Vermiform appendix (tissue), 1 donor: ENCODE measurements around a stretch of chr17.

DNA sequence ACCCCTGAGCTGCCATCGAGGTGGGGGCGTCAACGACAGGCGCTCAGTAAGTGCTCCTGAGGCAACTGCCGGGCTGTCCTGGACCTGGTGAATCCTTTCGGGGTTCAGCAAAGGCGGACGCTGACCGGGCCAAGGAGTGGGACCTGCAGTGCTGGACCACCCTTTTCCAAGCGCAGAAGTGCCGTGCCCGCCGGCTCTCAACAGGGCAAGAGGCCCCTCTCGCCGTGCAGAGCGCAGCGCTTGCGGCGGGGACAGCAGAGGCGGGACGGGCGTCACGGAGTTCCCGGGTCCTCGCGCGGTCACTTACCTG is 390 bp upstream of the ENDOV start:
- PRO-cap: no peak

DNA sequence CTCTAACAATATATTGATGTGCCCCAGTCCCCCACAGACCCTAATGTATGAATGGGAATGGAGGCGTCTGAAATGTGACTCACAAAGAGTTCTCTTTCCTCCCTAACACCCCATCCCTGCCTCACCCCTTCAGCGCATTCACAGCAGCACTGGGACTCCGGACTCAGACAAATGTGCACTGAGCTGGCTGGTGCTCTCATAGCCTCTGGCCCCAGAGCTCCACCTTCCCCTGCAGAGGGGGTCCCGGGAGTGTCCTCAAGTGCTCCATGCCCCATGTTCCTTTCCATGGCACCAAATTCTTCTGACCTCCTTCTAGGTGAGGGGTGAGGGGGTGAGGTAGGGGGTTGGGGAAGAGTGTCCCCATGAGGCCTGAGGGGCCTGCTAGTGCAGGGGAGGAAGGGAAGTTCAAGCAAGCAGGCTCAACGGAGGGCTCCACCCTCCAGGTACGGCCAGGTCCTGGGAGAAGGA is 20.6 kb downstream of the NPTX1 start:
- PRO-cap: no peak

DNA sequence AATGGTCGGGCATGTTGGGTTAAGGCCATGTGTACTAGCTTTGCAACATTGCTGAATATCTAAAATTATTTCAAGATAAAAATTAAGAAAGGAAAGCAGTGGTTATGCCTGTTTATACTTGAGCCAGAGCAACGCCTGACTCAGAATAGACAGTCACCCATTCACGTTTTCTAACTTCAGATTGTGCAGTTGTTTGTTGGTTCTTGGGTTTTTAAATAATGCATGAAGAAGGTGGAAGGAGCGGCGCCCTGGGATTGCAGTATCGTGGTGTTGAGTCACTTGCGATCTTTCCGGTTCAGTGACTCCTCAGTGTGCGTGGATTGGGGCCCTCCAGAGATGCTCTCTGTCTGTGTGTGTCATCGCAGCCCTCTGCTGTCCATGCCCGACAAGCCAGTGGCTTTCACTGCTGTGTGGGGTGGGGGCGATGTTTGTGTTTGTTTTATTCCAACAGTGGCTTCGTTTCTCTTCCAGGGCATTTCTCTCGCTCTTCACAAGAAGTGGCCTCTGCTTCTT is 133.9 kb downstream of the RPTOR start:
- PRO-cap: no peak

DNA sequence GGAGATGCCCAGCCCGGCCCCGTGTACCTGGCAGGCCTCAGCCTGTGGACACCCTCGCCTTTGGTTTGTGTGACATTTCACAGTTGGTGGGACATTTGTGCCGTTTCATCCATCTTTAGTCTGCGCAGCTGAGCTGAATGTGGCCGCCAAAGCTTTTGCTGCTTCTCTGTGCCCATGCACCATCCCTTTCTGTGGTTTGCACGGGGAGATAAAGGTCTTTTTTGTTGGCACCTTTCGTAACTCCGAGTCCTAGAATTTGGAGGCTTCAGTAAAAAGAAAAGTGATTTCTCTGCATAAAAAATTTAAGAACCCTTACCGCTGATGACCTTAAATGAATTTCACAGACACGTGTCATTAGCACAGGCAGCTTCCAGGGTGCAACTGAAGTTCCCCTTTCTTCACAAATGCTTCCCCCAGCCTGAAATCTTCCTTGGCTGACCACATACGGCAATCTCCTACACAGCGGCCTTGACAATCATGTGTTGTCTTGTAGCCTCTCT is 193.6 kb downstream of the RPTOR start:
- PRO-cap: no peak

DNA sequence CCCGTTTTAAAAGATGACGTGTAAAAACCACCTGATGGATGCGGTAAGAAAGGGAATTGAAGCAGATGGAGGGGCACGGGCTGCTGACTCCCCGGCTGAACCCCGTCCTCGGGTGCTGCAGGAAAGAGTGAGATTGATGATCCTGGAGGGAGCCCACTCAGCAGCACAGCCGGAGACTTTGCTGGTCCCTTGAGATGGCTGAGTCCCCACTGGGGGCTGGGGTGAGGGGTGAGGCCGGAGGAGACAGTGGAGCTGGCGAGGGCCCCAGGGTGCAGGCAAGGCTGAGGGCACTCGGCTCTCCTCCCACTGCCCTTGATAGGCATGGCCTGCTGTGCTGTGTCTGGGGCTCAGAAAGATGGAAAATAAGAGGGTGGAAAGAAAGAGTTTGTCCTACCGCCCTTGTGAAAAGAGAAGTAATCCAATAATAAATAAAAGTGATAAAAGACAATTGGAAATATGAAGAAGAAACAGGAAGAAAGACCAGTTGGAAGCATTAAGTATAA is 217.6 kb downstream of the RPTOR start:
- PRO-cap: no peak

- PRO-cap: no peak
These were observed 132.4 kb upstream of the CHMP6 start for GRCh38 chr17:80859096-80859706.

- PRO-cap: no peak
These were observed 100.1 kb upstream of the CHMP6 start for GRCh38 chr17:80891361-80892043.

DNA sequence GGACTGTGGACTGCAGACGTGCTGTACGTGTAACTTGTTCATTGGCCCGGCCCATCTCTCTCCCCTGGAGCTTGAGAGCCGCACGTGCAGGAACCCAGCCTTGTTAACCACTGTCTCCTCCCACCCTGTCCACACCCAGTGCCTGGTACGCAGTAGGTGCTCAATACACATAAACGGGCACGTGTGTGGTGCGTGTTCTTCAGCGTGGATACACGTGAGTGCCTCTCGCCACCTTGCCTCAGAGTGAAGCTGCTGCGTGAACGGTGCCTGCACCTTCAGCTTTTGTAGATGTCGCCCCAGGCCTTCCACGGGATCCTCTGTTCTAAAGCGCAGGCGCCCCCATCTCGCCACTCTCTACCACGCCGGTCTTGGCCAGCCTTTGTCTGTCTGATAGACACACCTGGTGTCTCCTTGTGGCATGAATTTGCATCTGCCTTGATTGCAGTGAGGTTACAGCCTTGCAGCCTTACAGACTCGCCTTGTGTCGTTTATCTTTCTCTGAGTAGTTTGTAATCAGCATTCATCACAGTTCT is 96.2 kb upstream of the CHMP6 start:
- PRO-cap: no peak

GRCh38 chr17:81003946-81004905 is 12.6 kb downstream of the CHMP6 start:
- PRO-cap: bidirectional peak, plus-strand start at chr17:81004215, minus-strand start at chr17:81004105

- PRO-cap: bidirectional peak, plus-strand start at chr17:81021016, minus-strand start at chr17:81020918
These were observed 14.2 kb upstream of the BAIAP2 start for GRCh38 chr17:81020644-81021303.

DNA sequence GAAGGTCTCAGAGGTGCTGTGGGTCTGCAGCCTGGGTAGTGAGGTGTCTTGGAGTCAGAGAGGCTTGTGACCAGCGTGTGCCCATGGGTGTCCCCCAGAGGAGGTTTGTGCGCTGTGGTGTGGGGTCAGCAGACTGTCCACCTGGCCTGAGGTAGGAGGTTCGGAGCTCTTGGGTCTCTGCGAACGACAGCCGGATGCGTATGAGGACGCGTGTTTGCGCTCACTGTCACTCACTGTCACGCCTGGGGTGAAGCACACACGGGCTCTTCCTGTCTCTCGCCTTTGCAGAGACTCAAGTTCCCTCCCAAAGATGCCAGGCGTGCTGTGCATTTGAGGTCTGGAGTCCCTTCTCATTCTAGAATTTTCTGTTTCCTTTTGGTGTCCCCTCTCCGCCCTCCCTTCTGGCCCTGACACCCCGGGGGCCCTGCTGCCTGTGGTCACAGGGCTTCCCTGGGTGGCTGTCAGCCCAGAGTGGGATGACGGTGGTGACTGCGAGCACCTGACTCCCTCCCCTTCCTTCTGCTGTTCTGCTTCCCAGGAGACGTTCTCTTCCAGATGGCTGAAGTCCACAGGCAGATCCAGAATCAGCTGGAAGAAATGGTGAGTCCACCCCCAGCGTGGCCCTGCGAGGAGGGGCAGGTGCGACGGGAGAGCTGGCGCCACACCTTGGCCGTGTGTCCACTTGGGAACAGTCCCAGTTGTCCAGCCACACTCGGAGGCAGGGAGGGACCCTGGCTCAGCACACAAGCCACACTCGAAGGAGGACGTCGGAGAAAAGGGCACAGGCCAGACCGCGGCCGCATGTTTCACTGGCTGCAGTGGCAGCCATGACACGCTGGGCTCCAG is 49.6 kb downstream of the BAIAP2 start:
- PRO-cap: no peak

GRCh38 chr17:81101400-81101749 is 63.9 kb upstream of the PVALEF start:
- PRO-cap: no peak

DNA sequence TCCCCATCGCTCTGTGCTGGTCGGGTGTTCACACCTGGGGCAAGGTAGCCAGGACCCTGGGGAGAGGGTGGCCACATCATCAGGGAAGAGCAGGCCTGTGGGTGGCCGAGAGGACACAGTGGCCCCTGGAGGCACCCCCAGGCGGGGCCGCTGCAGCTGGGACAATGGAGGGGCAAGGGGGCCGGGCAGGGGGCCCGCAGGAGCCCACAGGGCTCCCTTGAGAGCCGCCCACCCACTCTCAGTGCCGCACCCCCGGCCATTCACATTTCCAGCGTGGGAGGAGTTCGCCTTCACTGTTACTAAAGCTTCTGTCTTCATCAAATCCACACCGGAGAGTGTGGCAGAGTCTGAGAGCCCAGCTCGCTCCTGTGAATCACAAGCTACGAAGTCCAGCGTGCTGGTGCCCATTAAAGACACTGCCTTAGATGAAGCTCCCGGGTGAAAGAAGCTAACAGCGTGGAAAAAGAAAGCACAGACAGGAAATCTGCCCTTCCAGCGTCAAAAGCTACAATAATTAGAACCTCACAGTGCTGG is 20.9 kb upstream of the PVALEF start:
- PRO-cap: no peak

GRCh38 chr17:81330593-81331235 is 35.6 kb upstream of the SLC38A10 start:
- PRO-cap: no peak

GRCh38 chr17:81346304-81346566 is 49.0 kb upstream of the BAHCC1 start:
- PRO-cap: bidirectional peak, plus-strand start at chr17:81346421, minus-strand start at chr17:81345985

GRCh38 chr17:81387732-81388028 is 7.6 kb upstream of the BAHCC1 start:
- PRO-cap: unidirectional peak, minus-strand start at chr17:81387900

DNA sequence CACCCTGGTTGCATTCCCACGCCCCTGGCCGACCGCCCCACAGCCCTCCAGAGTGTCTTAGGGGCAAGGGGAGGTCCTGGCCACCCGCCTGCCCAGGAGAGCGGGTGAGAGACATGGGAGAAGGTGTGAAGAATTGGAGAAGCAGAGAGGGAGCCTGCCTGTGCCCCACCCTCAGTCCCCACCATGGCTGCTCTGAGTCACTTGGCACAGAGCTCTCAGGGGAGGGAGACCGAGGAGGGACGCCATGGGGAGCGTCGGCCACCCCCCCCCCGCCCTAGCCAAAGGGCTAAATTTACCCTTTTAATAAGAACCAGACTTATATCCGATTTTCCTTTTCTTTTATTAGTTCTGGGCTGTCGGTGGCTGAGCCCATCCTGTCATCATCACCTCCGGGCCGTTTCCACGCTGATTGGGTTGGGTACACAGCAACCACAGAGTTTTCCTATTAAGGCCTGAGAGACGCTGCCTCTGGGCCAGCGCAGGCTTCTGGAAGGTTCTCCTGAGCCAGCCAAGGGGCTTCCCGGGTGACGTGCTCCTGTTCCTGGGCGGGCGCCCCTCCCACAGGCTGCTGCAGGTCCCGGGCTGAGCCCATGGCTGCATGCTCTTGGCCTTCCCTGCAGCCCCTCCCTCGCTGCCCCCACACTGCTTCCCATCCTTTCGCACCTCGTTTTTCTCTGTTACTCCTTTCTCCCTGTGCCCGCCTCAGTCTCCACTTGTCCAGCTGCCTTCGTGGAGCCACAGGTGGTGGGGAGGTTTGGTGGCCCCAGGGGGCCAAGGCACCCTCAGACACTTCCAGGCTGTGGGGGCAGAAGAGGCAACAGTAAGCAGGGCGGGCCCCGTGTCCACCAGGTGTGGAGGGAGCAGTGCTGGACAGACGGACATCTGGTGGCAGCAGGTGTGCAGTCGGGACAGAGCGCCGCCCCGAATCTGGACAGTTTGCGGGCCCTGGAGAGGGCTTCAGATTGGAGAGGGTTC is 22.3 kb downstream of the BAHCC1 start:
- PRO-cap: bidirectional peak, plus-strand start at position 548 of the sequence, minus-strand start at position 411 of the sequence

- PRO-cap: no peak
These were observed 52.0 kb downstream of the BAHCC1 start for GRCh38 chr17:81447024-81447887.

DNA sequence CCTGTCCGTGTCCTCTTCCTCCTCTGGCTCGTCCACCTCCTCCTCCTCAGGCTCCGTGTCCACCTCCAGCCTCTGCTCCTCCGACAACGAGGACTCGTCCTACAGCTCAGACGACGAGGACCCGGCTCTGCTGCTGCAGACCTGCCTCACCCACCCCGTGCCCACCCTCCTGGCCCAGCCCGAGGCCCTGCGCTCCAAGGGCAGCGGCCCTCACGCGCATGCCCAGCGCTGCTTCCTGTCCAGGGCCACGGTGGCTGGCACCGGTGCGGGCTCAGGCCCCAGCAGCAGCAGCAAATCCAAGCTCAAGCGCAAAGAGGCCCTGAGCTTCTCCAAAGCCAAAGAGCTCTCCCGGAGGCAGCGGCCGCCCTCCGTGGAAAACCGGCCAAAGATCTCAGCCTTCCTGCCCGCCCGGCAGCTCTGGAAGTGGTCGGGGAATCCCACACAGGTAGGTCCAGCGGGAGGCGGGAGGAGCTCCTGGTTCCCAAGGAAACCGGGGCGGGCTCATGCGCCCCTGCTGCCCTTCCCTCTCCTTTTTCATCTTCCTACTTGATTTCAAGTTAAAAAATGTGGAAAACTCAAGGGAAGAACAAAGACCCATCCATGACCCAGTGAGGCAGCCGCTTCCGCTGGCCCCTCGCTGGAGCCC is 50.9 kb downstream of the ACTG1 start:
- PRO-cap: no peak

GRCh38 chr17:81515532-81515978 is 3.0 kb upstream of the ACTG1 start:
- PRO-cap: no peak